ENCODE results near the genes PDPK1, PRSS27, CLDN9, BICDL2 and MMP25.

GRCh38 chr16:2511297-2511777 is 2.4 kb upstream of the ATP6V0C start:
- PRO-cap, result no peak
- RRBS, result no CpG with 5 or more reads among the region's 20 CpGs

- PRO-cap, result no peak
- RRBS, result 20% methylated on average over 6 of the region's 22 CpGs
Observed at GRCh38 chr16:2512783-2513512, 804 bp upstream of the ATP6V0C start.

GRCh38 chr16:2523747-2524956 is 4.0 kb downstream of the AMDHD2 start:
- PRO-cap, result bidirectional peak, plus-strand start at chr16:2524491, minus-strand start at chr16:2524362
- RRBS, result no CpG with 5 or more reads among the region's 19 CpGs

DNA sequence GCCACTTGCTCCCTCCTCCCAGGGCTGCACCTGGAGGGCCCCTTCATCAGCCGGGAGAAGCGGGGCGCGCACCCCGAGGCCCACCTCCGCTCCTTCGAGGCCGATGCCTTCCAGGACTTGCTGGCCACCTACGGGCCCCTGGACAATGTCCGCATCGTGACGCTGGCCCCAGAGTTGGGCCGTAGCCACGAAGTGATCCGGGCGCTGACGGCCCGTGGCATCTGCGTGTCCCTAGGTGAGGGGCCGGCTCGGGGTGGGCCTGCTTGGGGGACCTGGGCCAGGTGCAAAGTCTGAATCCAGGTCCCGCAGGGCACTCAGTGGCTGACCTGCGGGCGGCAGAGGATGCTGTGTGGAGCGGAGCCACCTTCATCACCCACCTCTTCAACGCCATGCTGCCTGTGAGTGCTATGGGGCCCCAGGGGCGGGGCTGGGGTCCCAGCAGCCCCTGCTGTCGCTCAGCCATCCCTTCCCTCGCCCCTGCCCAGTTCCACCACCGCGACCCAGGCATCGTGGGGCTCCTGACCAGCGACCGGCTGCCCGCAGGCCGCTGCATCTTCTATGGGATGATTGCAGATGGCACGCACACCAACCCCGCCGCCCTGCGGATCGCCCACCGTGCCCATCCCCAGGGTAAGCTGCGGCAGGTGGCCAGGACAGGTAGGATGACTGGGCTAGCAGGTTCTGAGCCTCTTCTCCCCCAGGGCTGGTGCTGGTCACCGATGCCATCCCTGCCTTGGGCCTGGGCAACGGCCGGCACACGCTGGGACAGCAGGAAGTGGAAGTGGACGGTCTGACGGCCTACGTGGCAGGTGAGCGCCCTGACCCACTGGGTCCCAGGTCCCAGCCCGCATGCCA is 3.2 kb downstream of the CEMP1 start:
- PRO-cap, result no peak
- RRBS, result 97% methylated on average over 6 of the region's 52 CpGs

GRCh38 chr16:2537299-2538350 is at the start of gene PDPK1:
PDPK1 (plus strand) TSS chr16:2538021.
- PRO-cap, result unidirectional peak, minus-strand start at chr16:2537488; bidirectional peak, plus-strand start at chr16:2538021, minus-strand start at chr16:2537699
- RRBS, result 4% methylated on average over 27 of the region's 125 CpGs

DNA sequence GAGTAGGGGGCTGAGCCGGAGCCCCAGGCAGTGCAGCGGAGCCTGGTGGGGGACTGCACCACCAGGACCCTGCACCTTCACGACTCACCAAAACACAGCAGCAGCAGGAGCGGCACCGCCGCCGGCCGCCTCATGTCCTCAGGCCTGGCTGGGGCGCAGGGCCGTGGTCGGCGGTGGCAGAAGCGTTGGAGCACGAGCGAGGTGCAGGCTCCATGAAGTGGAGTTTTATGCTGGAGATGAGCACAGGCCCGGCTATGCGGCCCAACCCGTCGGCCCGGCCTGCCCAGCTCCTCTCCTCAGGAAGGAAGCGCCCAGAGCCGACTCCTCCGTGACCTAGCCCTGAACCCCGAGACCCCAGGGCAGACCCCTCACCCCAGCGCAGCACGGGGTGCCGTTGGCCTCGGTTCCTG is at the start of gene PRSS27:
Gene PRSS27, minus strand, starts transcription at position 198 of the 410 bp plus-strand sequence.
- PRO-cap, result no peak
- RRBS, result 85% methylated on average over 6 of the region's 28 CpGs

DNA sequence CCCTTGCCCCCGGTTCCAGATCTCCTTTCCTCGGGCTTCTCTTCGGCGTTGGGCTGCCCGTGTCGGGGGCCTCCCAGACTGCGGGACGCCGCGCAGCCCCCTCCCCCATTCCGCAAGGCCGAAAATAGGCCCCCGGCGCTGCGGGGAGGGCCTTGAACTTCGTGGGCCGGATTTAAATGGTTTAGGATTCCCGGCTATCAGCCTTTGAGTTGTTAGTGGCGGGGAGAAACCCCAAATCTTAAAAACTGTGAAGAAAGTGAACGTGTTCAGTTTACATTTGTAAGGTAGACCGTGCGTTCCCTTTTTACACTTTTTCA is 760 bp downstream of the SRRM2 start:
- PRO-cap, result no peak
- RRBS, result 8% methylated on average over 6 of the region's 22 CpGs

DNA sequence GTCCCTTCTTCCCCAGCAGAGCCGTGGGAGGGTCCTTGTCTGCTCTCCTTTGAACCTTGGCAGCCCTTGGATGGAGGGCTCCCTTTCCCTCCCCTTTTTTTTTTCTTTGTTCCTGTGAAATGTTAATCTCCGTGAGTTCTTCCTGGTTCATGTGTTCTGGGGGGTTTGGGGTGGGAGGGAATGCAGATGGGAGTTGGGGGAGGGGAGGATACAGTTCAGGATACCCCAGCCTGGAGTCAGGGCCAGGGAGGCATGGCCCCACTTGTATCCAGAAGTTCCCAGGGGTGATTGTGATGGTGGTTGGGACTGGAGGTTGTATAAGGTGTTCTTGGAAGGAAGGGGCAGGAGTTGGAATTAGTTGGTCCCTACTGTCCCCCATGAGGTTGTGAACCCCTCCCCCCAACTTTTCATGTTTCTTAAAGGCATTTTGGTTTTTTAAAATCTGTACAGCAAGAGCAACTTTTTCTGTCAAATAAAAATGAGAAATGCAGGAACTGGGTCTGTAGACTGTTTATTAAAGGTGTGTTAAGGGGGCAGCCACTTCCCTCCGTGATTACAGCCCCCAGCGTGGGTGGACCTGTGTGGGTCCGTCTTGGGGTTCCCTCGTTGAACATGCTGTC is 6.1 kb downstream of the ELOB start:
- PRO-cap, result no peak
- RRBS, result no CpG with 5 or more reads among the region's 6 CpGs

DNA sequence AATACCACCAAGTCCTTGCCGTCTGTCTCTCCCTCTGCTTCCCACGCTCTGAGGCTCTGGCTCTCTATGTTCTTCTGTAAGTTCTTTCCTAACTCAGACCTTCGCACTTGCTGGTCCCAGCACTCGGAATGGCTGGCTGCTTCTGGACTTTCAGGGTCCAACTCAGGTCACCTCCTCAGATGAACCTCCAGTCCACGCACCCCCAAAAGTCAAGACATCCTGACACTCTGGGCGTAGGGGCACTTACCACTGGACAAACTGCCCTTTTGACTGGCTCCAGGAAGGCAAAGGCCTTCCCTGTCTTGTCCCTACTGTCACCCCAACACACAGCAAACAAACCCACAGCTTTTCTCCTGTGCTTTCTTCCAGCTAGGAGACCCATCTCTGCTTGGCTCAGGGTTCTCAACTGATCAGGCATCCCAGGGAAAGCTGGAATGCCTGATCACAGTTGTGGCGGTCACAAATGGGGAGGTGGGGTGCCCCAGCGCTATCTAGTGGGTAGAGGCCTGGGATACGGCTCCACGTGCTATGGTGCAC is 4.2 kb downstream of the ELOB start:
- PRO-cap, result no peak
- RRBS, result no CpG with 5 or more reads among the region's 10 CpGs

GRCh38 chr16:2881765-2882475 is 1.1 kb upstream of the FLYWCH2 start:
- PRO-cap, result bidirectional peak, plus-strand start at chr16:2882284, minus-strand start at chr16:2882299
- RRBS, result 4% methylated on average over 4 of the region's 43 CpGs

- PRO-cap, result unidirectional peak, minus-strand start at chr16:2905397
- RRBS, result no CpG with 5 or more reads among the region's 89 CpGs
Observed at GRCh38 chr16:2904725-2905848, 6.6 kb upstream of the FLYWCH1 start.

DNA sequence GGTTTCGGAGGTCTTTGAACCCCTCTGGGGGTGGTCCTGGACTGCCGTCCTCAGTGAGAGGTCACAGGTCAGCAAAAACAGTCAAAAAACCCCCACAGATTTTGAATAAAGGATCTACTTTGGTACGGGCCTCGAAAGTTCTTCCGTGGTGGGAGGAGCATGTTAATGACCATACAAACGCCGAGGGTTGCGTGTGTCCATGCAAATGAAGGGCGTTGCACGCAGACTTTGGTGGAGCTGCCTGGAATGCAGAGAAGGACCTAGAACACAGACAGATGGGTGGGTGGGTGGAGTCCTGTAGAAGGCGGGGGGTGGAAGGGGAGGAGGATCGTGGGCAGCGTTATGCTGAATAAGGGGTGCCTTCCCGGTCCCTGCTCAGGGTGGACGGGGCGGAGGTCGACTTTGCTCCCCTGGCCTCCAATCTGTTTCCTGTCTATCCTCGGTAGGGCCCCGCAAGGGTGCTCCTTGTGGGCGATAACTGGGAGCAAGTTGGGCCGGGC is 842 bp upstream of the PAQR4 start:
- PRO-cap, result unidirectional peak, plus-strand start at position 436 of the sequence
- RRBS, result no CpG with 5 or more reads among the region's 21 CpGs

GRCh38 chr16:3012112-3013443 is at the start of gene CLDN9:
CLDN9 (plus strand) TSS chr16:3012923.
- PRO-cap, result no peak
- RRBS, result no CpG with 5 or more reads among the region's 59 CpGs

DNA sequence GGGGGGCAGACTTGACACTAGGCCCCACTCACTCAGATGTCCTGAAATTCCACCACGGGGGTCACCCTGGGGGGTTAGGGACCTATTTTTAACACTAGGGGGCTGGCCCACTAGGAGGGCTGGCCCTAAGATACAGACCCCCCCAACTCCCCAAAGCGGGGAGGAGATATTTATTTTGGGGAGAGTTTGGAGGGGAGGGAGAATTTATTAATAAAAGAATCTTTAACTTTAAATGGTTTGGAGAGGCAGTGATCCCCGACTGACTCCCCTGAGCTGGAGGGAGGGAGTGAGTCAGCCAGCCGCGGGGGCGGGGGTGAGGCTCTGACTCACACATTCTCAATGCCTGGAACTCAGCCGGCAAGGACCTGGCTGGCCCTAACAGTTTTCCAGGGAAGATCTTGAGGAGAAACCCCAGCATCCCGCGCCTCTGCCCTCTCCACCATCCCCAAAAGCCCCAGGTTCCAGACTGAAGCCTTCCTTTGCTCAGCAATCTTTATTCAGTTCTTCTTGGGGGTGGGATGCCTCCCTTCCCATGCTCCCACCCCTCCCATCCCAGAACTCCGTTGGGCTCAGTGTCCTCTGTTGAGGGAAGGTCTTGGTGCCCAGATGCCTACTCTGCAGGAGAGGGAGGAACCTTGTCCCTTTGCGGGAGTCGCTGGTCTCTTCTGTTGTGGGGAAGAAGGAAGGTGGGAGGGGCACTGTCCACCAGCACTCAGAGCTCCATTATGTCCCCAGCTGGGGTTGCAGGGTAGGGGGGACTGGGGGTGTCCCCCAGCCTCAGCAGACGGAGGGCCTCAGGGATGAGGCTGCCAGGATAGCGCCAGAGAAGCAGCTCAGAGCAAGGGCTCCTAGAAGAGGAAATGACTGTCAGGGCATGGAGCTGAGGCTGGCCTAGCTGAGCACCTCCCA is 1.3 kb downstream of the HCFC1R1 start:
- PRO-cap, result bidirectional peak, plus-strand start at position 381 of the sequence, minus-strand start at position 288 of the sequence
- RRBS, result no CpG with 5 or more reads among the region's 14 CpGs

DNA sequence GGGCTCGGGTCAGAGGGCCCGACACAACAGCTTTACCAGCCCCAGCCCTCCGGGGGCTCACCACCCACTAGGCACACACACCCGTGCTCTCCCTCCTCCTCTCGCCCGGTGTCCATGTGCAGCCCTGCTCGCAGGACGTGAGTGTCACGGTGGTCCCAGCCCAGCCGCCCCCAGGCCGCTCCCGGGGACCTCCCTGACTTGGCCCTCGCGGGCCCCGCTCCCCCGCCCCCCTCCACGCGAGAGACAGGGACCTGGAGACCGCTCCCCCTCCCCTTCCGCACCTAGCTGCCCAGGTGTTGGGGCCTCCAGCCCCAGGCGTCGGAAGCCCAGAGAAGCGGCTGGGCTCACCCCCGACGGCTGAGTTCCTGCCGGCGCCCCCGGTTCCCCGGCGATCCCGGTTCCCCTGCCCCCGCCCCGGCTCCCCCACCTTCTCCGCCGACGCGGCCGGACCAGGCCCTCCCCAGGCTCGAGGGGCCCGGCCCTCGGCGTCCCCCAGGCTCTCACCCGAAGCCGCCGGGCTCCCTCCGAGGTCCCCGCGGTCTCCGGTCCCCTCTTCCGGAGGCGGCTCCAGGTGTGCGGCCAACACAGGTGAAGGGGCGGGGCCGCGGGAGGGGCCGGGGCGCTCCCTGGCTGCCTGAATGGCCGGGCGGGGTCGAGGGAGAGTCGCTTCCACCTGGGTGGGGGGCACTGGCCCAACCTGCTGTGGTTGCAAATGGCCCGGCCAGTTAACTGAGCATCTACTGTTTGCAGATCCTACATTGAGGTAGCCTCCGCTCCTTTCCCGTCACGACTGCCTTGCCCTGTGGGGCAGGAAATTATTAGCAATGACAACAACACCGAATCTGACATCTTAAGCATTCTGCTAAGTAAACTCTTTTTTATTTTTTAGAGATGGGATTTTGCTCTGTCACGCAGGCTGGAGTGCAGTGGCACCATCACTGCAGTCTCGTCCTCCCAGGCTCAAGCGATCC is at the start of gene BICDL2:
Gene BICDL2, minus strand, starts transcription at position 555 of the 971 bp plus-strand sequence.
- PRO-cap, result unidirectional peak, plus-strand start at position 329 of the sequence; unidirectional peak, minus-strand start at position 544 of the sequence
- RRBS, result 4% methylated on average over 28 of the region's 69 CpGs

DNA sequence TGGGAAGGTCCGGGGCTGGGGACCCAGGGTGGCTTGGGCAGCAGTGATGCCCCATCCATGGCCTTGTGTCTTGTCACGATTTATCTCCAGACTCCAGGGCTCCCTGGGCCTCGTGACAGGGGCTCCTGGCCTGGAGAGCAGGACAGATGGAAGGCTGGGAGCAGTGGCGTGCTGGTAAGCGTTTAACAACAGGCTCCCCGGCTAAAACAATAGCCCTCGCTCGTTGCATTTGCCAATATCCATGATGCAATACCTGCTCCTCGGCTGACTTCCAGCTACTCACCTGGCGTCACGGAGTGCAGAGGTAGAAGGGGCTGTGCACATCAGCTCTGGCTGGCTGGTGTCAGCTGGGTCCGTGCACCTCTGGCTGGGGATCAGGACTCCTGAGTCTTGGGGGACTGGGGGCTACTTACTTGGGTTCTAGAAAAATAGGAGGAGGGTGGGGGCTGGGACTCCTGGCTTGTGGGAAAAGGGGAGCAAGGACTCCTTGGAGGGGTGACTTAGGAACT is 1.5 kb upstream of the BICDL2 start:
- PRO-cap, result no peak
- RRBS, result no CpG with 5 or more reads among the region's 12 CpGs

GRCh38 chr16:3046004-3046801 is at the start of gene MMP25:
MMP25 (plus strand) TSS chr16:3046561.
- PRO-cap, result no peak
- RRBS, result 19% methylated on average over 40 of the region's 81 CpGs

- PRO-cap, result no peak
- RRBS, result 78% methylated on average over 1 of the region's 5 CpGs
Observed at GRCh38 chr16:3070062-3070440, 4.6 kb downstream of the IL32 start.

DNA sequence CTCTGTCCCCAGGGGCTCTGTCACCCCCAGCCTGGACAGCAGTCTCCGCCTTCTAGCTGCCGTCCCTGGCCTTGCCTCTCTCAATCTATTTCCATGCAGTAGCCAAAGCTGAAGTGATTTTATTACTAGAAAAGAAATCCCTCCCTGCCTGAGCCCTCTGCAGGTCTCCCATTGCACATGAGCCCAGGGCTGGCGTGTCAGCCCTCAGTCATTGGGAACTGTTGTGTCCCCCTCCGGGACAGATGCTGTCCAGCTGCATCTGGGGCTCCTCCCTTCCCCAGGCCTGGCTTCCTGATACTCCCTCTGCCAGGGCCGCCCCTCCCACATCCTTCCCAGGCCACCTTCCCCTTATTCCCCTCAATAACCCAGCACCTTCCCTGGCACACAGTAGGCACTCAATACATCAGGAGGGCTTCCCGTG is 11.3 kb downstream of the ZSCAN10 start:
- PRO-cap, result no peak
- RRBS, result no CpG with 5 or more reads among the region's 6 CpGs

- PRO-cap, result bidirectional peak, plus-strand start at chr16:3100389, minus-strand start at chr16:3100195
- RRBS, result 11% methylated on average over 6 of the region's 41 CpGs
Observed at GRCh38 chr16:3099595-3100556, 782 bp upstream of the ZSCAN10 start.